Parietal lobe (tissue), 2 donors: ENCODE measurements around the gene HMSD.

- RAMPAGE, long total RNA: no peak
These were observed 244.7 kb downstream of the BCL2 start for GRCh38 chr18:63074748-63075436.

- RAMPAGE, long total RNA: no peak
These were observed 221.1 kb downstream of the BCL2 start for GRCh38 chr18:63098341-63098949.

GRCh38 chr18:63099780-63100084 lies 219.8 kb downstream of the BCL2 start:
- RAMPAGE, long total RNA: no peak

GRCh38 chr18:63190022-63190535 lies 129.5 kb downstream of the BCL2 start:
- RAMPAGE, long total RNA: no peak

DNA sequence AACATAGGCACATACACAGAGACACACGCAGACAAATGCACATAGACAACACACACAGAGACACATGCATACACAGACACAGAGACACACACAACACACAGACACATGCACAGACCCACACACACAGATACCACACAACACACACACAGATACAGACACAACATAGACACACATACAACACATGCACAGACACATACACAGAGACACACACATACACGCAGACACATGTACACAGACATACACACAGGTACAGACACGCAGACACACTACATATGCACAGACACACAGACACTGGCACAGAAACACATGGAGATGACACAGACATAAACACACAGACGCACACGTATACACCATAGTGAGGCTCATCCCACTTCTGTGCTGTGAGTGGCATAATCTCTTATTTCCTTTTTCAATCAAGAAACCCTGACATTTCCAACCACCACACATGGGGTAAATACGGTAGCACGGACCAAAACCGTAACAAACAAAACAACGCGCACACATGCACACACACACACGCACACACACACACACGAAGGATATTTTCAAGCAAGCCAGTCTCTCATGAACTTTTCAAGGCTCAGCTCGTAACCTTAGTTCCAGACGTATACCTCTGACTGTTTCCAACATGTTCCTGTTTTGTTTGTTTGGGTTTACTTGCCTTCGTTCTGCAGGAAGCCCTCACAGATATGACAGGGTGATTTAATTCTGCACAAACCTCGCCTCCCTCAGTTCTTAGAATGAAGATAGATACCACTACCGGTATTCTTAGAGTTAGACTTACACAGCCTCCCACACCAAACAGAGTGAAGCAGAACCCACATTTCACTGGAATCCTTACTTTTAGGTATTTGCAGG lies 119.9 kb downstream of the BCL2 start:
- RAMPAGE, long total RNA: no peak

GRCh38 chr18:63306159-63306848 lies 13.3 kb downstream of the BCL2 start:
- RAMPAGE, long total RNA: no peak

GRCh38 chr18:63306849-63307136 lies 12.8 kb downstream of the BCL2 start:
- RAMPAGE, long total RNA: no peak

DNA sequence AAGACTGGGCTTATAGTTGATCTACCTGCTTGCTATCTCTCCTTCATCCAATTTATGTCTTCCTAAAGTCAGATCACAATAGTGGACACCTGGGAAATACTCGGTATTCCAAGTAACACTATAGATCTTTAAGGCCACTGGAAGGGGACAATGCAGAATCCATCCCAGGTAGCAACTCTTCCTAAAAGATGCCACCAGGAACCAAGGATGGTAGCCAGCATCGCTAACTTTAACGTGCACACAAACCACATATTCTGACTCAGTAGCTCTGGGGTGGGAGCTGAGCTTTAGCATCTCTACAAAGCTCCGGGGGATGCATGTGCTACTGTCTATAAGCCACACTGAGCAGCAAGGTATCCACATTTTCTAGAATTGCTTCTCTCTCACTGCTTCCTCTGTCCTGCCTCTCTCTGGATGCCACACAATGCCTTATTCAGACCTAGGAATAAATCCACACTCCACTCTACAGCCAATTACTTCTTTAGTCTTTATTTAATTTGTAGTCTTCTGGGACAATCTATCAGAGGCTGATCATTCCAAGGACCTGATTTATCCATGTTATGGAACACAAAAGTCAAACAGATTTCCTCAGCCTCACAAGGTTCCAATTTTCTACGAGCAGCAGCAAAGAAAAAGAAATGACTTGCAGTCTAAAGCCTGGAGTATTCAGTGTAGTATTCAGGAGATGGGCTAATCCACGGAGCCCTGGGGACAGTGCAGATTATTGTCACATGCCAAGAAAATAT lies 4.5 kb downstream of the BCL2 start:
- RAMPAGE, long total RNA: no peak

- RAMPAGE, long total RNA: no peak
These were observed 928 bp downstream of the BCL2 start for GRCh38 chr18:63318418-63319263.

- RAMPAGE, long total RNA: no peak
These were observed 1.7 kb upstream of the BCL2 start for GRCh38 chr18:63321281-63321684.

- RAMPAGE, long total RNA: no peak
These were observed 10.7 kb downstream of the KDSR start for GRCh38 chr18:63356234-63356743.

GRCh38 chr18:63402983-63403182 lies 19.4 kb downstream of the VPS4B start:
- RAMPAGE, long total RNA: no peak

GRCh38 chr18:63422554-63423324 lies 463 bp upstream of the VPS4B start:
- RAMPAGE, long total RNA: no peak

GRCh38 chr18:63444530-63445145 lies 22.4 kb upstream of the VPS4B start:
- RAMPAGE, long total RNA: no peak

GRCh38 chr18:63948922-63949700 lies at the start of gene HMSD:
TSS of gene HMSD (plus strand) at chr18:63949301.
- RAMPAGE, long total RNA: no peak

GRCh38 chr18:64148314-64148569 lies 178.4 kb downstream of the SERPINB8 start:
- RAMPAGE, long total RNA: no peak

- RAMPAGE, long total RNA: no peak
These were observed 81.4 kb upstream of the DSEL start for GRCh38 chr18:67597864-67598278.

GRCh38 chr18:68874496-68874824 lies 76.6 kb downstream of the CCDC102B start:
- RAMPAGE, long total RNA: no peak

DNA sequence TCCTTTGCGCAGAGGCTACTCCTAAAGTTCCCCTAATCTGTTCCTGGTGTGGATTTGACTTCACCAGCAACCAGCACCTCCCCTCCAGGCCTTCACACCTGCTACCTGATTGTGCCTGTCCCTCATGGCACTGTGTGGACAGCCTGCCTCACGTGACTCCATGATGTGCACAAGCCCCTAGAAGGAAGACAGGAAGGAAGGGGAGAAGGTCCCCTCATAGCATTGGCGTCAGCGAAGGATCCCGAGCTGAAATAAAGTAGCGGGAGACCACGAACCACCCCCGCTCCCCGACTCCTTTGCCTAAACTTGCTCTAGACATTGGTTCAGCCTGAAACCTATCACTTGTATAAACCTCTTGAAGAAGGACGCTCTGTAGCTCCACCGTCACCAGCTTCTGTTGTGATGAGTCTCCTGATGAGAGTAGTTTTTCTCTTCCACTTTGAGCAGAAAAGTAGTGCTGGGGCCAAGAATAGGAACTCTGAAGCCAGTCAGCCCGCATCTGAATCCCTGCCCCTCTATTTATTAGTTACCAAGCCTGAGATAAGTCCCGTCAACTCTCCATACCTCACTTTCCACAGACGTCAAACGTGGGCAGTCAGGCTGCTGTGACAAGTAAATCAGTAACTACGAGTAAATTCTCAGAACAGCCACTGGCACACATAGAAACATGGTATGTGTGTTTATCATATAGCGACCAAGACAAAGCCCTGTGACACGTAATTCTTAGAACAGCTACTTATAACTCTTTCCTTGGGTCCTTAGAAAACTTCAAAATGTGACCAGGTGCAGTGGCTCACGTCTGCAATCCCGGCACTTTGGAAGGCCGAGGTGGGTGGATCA lies 61.8 kb downstream of the CD226 start:
- RAMPAGE, long total RNA: no peak

- RAMPAGE, long total RNA: no peak
These were observed 20.3 kb upstream of the CD226 start for GRCh38 chr18:69967963-69968294.